Bronchus fibroblast of lung (primary cell): ENCODE data around the genes AFG1L and ARMC2.

DNA sequence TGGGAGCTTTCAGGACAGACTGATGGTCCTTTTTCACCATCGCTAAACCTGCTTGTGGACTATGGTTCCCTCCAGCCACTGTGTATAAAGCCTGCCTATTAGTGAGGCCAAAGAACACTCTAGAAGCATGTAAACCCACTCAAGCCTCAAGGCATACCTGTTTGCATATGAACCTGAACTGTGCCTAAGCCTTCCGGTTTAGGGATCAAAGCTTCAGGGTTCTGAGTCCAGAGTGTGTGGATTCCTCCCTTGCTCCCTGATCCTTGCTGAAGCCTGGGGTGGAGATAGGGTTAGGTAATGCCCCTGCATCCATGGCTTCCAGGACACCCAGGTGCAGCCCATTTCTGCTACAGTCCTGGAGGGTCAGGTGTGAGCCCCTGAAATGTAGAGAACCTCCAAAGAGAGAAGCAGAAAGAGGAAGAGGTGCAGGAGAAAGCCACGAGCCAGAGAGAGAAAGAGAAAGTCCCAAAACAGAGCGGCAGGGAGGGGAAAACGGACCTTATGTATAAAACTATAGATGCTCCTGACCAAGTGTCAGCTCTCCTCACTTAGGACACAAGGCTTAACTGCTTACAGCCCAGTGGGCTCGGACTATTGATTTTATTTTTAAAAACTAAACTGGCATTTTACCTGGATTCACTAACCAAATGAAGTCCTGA, 93.3 kb downstream of the SCML4 start:
- RAMPAGE, long total RNA, result no peak

- RAMPAGE, long total RNA, result no peak
Measured at GRCh38 chr6:107736734-107737449, 87.2 kb downstream of the SCML4 start.

- RAMPAGE, long total RNA, result no peak
Measured at GRCh38 chr6:107843439-107843728, 19.3 kb upstream of the SCML4 start.

DNA sequence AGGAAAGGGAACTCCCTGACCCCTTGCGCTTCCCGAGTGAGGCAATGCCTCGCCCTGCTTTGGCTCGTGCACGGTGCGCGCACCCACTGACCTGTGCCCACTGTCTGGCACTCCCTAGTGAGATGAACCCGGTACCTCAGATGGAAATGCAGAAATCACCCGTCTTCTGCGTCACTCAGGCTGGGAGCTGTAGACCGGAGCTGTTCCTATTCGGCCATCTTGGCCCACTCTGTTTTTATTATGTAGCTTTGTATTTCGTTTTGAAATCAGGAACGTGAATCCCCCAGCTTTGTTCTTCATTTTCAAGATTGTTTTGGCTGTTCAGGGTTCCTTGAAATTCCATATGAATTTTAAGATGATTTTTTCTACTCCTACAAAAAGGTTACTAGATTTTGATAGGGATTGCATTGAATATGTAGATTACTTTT, 36.4 kb upstream of the SCML4 start:
- RAMPAGE, long total RNA, result no peak

GRCh38 chr6:107902786-107903052, 55.3 kb downstream of the SEC63 start:
- RAMPAGE, long total RNA, result no peak

DNA sequence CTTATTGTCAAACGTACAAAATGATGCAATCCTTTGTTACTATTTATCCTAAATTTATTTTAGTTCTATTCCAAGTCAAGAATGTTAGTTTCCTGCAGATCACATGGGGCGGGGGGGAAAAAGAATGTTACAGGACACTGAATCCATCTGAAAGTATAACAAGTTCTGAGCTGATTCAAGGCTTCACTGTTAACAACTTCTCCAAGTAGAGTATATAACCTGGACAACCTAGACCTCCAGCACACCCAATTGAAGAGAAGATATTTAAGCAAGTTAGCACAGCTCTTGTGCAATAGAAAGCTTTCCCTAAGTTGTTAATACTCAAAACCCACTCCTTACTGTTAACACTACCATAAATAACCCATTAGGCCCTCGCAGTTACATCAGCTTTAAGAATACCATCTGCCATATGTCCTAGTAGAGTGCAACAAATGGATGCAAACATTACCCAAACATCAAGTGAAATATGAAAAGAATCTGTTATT, 1.3 kb downstream of the SEC63 start:
- RAMPAGE, long total RNA, result no peak

GRCh38 chr6:108294704-108295806, at the start of gene AFG1L:
Gene AFG1L (plus strand): TSS chr6:108295054.
- RAMPAGE, long total RNA, result no peak

GRCh38 chr6:108563001-108563571, 2.4 kb downstream of the FOXO3 start:
- RAMPAGE, long total RNA, result no peak

- RAMPAGE, long total RNA, result no peak
Measured at GRCh38 chr6:108563710-108564882, 3.4 kb downstream of the FOXO3 start.

GRCh38 chr6:108590666-108591904, 30.4 kb downstream of the FOXO3 start:
- RAMPAGE, long total RNA, result no peak

DNA sequence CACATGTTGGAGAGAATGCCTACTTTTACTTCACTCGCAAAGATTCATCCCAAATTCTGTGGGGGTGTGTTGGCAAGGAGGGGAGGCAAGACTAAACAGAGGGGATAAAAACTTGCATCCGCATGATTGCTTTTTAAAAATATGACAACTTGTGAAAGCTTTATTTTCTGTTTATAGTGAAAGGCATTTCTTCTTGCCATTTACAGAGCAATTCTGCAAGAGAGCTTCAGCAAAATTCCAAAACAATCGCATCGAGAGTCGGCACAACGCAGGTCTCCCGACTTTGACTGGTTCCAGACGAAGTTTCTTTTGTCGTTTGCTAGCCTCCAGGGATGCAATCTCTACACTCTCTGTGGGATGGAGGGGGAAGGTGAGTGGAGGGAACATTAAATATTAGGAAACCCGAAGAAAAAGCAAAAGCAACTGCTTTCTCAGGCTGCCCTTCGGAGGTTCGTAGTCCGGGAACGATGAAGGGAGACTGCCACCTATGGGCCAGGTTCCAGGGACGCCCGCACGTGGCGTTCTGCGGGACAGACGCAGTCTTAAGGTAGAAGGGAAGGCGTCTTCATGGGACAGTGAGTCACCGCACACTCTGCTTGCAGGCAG, 66.1 kb upstream of the ARMC2 start:
- RAMPAGE, long total RNA, result no peak

DNA sequence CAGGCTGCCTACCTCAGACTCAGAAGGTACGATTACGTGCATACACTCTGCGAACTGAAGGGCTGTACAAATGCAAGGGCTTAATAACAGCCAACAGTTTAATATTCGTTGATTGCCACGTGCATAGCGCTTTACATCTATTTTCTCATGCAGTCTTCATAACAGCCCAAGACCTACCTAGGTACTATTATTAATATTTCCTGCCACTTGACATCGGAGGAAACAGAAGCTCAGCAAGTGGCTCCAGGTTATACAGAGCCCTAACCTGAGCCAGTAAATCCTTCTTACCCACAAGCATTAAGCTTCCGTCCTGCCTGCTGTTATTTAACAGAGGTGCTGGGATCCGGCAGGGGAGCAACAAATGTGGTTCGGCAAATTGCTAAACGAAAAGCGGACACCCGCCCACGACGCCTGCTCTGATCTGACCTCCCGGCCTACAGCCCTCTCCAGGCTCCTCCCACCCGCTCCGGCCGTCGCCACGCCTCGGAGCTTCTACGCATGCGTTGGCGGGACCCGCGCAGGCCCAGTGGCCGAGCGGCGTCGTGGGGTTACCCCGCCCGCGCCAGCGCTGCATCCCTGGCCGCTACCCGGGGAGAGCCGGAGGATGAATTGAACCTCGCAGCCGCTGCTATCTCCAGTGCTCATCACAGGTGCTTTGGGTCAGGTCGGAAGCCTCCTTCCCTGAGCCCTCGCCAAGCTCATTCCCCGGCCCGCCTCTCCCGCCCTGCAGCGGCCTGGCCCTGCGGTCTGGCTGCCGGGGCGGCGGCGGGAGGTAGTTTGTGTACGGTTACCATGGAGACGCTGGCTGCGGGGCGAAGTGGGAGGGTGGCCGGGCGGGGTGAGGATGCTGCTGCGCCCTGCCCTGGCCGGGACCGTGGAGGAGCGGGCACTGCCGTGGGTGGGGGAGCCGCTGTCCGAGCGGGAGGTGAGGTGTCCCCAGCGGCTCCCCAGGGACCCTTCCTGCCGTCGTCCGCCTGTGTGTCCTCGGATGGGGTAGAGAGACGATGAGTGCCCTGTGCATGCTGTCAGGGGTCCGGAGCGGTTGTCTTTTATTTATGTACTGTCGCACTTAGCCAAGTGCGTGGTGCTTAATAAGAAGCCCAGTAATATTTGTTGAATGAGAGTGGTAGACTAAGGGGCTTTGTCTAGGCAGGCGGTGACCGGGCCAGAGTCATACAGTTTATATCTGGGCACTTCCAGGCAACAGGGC, at the start of gene ARMC2:
Gene ARMC2, plus strand, starts transcription at position 526 of the 1,210 bp plus-strand sequence.
- RAMPAGE, long total RNA, result start-site peak on the plus strand centred at position 538 of the sequence, 45 bp wide, 60 and 54 reads in 2 replicates

GRCh38 chr6:108989758-108990274, 104.8 kb downstream of the SESN1 start:
- RAMPAGE, long total RNA, result no peak

DNA sequence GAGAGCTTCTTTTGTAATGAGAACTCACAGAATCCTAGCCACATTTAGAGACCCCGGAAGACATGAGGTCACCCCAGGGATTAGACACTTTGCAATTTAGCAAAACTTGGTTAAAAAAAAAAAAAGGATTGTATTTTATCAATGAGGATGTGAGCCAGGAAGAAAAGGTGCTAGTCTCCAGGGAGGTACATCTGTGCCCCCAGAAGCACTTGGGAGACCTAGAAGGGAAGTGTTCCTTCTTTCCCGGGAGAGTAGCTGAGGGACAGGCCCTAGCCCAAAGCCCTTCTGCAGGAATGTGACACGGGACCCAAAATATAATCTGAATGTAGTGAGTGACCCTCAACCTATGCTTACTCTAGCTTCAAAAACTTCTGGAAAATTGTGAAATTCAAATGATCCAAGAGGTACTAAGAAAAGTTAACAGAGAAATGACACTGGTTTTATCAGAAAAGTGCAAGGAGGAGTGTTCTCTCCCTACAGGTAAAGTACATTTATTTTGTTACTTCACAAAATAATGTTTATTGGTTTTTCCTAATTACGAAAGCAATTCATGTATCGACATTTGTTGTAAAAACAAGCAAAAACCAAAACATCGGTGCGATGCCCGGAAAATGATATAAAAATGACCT, 65.7 kb downstream of the CD164 start:
- RAMPAGE, long total RNA, result no peak

GRCh38 chr6:109361907-109362529, 20.2 kb downstream of the CD164 start:
- RAMPAGE, long total RNA, result no peak

GRCh38 chr6:109377716-109378258, 4.5 kb downstream of the CD164 start:
- RAMPAGE, long total RNA, result no peak

DNA sequence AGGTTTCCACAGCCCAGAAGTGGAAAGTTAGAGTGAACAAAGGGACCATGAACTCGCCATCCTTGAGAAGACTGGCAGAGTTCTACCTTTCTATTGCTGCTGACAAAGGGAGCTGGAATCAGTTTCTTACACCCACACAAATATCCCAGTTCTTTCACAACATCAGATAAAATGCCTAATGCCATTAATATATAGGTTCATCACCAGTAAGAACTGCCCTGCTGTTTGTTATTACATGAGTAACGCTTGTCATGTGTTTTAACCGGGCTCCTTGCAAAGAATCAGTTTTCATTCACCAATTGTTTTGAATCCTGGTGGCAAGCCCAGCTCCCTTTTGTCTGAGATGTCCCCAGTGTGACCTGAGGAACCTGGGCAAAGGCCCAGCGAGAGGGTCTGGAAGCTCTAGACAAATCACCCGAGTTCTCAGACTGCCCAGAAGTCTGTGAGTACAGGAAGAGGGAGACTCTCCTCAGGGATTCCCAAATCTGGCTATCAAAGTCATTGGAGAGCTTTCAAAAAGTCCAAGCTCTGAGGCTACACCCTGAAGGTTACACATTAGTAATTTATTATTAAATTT, 7.5 kb upstream of the CD164 start:
- RAMPAGE, long total RNA, result no peak

GRCh38 chr6:109448286-109448976, 7.1 kb downstream of the MICAL1 start:
- RAMPAGE, long total RNA, result no peak

GRCh38 chr6:109659209-109659538, 31.8 kb downstream of the AK9 start:
- RAMPAGE, long total RNA, result no peak

DNA sequence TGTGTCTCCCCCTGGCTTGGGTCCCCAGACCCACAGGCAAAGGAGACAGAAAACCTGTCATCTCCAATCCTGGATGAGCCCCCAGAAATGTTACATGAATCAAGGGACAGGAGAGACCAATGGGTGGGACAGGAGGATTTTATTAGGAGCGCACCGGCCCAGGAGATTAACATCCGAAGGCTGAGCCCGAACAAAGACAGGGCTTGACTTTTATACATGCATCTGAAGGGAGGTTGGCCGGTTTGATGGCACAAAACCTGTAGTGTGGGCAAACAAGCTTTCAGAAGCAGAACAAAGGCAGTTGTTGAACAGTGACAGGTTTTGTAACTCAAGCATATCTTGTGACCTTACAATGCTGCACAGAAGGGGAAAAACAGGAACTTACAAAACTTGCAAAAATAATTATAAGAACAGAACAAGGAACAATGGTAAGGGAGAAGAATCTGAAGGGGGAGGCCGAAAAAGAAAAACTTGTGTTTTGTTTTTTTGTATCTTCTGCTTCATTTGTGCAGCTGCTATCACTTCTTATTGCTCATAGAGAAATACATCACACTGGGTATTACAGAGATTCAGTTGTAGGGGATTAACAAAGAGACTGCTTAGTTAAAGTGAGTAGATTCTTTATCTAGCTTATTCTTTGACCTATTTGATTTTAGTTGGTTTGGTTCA, 83.8 kb upstream of the GPR6 start:
- RAMPAGE, long total RNA, result no peak